Camera-type eye (tissue), 1 donor: ENCODE measurements around the gene FGF19.

DNA sequence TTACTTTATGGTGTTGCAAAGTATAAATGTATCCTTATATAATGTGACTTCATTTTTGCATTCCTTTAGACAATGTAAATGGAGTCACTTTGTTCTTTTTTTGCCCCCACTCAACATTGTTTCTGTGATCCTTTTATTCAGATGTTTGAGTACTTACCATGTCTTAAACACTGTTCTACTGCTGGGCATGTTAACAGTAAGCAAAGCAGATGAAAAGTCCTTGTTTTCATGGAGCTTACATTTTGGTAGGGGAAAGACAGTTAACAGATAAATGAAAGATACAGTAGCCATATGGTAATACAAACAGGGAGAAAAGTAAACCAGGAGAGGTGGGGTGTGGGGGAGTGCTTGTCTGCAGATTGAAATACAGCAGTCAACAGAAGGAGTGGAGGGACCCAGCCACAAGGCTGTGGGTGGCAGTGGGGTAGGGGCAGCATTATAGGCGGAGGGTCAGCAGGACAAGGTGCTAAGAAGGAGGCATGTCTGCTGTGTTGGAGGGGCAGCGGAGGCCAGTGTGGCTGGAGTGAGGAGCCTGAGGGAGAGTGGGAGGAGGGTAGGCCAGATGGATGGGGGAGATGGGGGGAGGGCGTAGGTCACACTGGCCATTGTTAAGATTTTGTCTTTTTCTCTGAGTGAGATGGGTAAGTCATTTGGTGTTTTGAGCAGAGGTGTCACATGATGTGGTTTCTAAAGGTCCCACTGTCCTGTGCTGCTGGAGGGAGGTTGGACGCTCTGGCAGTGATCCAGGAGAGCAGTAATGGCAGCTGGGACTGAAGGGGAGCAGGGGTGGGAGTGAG is 9.5 kb downstream of the PPP6R3 start:
- RAMPAGE, long total RNA, result no peak

DNA sequence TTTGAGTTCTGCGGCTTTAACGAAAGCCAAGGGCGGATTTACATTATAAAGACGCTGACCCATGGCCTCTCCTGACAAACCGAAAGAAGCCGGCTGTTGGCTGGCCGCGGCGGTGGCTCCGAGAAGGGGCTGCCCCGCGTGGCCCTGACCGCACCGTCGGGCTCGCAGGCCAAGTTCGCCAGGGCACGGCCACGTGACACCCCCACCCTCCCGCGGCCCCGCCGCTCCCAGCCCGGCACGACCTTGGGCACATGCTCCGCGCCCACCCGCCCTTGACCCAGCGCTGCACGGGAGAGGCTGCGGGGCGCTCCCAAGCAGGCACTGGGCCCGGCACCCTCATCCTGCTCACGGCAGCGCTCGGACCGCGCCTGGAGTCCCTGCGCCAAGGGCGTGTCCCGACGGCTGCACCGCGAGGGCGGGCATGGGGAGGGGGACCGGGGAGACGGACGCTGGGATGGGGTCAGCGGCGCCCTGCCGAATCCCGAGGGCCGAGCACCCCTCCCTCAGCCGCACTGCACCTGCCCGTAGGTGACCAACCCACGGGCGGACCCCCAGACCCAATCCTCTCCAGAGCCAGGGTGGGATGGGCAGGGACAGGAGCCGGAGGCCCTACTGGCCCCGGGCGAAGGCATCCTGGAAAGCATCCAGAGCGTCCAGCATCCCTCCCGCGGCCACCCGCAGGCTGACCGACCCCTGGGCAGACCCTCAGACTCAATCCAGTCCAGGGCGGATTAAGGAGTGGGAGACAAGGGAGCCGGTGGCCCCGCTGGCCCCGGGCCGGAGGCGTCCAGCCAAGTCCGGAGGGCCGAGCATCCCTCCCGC is 828 bp downstream of the CPT1A start:
- RAMPAGE, long total RNA, result no peak

GRCh38 chr11:68857329-68857670 is 15.6 kb upstream of the CPT1A start:
- RAMPAGE, long total RNA, result no peak

GRCh38 chr11:68914771-68915106 is 11.0 kb downstream of the IGHMBP2 start:
- RAMPAGE, long total RNA, result no peak

DNA sequence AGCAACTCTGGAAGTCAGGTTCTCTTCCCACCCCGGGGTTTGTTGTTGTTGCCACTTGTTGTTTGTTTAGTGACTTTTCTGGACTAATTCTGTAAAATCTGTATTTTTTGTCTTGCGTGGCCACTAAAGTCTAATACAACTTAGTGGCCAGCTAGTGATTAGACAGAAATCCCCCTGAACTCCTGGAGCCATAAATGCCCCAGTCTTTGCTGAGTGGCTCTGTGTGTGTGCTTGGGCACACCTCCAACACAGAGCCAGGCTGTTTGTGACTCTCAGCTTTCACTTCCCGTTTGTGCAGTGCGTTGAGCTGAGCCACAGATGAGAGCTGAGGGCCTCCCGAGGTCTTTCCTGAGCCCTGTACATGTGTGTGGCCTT is 23.5 kb downstream of the IGHMBP2 start:
- RAMPAGE, long total RNA, result no peak

DNA sequence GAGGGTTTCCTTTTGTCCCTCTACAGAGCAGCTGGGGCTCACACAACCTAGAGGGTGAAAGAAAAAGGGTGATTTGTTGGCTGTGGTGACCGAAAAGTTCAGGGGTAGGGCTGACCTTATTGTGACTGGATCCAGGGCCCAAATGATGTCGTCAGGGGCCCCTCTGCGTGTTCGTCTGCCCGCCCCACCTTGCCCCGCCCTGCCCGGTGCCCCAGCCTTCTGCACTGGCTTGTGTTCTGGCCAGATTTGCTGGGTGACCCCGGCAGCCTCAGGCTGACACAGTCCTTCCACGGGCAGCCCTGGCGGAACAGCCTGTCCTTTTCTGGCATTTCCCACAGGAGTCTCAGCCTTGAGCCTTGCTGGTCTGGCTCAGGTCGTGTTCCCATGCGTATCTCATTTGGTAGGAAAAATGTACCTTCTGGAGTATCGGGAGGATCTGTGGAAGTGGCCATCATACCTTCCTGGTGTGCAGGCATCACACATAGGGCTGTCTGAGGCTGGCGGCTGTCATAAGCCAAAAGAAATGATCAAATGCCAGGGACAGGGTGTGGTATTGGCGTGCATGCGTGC is 31.0 kb downstream of the IGHMBP2 start:
- RAMPAGE, long total RNA, result no peak

- RAMPAGE, long total RNA, result no peak
Observed at GRCh38 chr11:69010014-69010768, 2.9 kb downstream of the MRGPRF start.

GRCh38 chr11:69011914-69012828 is 875 bp downstream of the MRGPRF start:
- RAMPAGE, long total RNA, result no peak

- RAMPAGE, long total RNA, result no peak
Observed at GRCh38 chr11:69051494-69052228, 2.9 kb downstream of the TPCN2 start.

DNA sequence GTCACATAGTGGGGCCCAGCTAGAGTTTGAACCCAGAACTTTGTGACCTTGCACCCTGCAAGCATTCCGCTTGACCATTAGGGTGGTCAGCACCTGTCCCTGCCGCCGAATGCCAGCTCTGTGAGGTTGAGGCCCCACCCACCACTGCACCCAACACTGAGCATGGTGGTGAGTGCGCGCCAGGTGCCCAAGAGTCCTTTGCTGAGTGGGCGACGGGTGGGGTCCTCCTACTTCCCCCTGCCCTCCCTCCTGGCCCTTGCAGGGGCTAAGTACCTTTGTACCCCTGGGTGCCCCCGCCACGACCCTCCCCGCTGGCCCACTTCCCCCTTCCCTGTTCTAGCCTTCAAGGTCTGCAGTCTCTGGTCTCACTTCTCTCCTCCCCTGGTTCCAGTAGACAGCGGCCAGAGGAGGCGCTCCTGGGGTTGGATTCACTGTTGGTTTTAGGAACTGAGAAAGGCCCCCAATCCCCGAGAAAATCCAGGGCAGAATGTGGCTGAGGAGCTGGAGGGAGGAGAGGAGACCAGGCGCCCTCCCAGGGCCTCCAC is 32.2 kb upstream of the SMIM38 start:
- RAMPAGE, long total RNA, result no peak

DNA sequence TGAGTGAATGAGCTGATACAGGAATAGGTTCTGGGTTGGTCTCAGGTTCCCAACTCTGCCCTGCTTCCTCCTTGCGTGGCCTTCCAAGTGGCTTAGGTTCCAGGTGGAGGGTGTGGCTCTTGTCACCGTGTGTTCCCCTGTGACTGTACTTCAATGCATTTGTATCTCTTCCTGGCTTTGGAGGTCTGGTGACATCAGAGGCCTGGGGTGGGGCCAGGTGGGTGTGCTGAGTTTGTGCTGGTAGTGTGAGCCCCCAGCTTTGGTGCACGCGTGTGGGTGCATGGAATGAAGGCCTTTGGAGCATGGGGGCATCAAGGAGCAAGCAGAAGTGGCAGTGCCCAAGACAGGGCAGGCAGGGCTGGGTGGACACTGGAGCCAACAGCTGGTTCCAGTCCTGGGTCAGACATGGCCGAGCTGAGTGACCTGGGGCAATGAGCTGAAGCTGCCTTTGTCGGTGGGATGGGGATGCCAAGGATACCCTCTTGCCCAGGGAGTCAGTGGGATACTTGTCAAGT is 18.2 kb upstream of the SMIM38 start:
- RAMPAGE, long total RNA, result no peak

DNA sequence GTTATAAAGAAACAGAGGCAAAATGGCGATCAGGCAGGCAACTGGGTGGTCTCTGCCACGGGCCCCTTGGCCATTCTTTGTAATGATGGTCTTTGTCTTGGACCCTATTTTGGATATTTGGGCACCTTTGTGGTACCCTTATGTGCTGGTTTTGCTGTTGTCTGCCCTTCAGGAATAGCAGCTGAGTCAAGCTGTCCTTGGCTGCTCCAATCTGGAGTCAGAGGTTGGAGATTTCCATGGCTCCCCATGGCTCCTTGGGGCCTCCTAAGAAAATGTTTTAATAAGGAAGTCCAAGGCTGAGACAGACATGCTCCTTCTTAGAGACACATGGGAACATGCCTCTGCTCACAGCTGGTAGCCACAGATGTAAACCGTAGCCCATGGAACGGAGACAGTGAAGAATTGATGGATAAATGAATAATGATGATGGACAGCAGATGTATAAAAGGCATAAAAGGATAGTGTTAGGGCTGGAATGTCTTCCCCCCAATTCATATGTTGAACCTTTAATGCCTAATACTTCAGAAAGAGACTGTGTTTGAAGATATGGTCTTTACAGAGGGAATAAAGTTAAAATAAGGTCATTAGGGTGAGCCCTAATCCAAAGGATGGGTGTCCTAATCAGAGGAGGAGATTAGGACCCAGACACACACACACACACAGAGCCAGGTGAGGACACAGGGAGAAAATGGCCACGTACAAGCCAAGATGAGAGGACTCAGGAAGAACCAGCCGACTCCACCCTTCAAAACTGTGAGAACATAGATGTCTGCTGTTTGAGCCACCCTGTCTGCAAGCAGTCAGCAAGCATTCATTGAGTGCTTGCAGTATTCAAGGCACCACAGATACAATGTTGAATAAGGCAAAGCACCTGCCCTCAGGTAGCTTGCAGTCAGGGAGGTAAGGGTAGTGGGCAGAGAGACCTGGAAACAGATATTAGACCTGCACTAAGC is 5.8 kb downstream of the SMIM38 start:
- RAMPAGE, long total RNA, result no peak

DNA sequence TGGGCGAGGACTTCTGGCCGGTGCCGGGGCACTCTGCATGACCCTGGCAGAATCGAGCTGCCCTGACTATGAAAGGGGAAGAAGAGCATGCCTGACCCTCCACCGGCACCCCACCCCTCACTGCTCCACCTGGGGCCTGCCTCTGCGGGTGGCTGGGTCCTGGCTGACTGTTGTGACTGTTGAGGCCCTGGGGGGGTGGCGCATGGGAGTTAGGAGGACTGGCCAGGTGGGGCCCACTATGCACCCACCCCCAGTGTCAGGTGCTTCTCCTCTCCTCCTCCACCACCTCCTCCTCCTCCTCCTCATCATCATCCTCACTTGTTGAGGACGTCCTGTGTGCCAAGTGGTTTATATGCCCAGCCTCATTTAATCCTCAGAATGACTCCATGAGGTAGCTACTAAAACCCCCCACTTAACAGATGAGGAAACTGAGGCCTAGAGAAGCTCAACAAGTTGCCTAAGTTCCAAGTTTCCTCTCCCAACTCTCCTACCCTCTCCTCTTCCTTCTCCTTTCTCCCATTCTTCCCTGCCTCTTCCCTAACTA is 2.2 kb downstream of the MYEOV start:
- RAMPAGE, long total RNA, result no peak

DNA sequence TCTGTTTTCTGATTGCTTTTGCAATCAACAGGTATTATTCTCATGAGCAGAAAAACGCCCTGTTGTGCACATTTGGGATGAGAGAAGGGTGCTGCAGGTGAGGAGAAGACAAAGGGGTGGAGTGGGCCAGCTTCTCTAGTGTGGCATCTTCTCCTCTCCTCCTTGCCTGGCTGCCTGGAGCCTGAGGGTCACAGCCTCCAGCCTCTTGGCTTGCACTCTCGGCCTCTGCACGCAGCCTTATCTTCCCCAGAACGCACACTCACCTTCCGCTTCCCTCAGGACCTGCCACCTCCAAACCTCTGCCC is 161.6 kb upstream of the CCND1 start:
- RAMPAGE, long total RNA, result no peak

- RAMPAGE, long total RNA, result no peak
Observed at GRCh38 chr11:69483406-69483765, 157.6 kb upstream of the CCND1 start.

DNA sequence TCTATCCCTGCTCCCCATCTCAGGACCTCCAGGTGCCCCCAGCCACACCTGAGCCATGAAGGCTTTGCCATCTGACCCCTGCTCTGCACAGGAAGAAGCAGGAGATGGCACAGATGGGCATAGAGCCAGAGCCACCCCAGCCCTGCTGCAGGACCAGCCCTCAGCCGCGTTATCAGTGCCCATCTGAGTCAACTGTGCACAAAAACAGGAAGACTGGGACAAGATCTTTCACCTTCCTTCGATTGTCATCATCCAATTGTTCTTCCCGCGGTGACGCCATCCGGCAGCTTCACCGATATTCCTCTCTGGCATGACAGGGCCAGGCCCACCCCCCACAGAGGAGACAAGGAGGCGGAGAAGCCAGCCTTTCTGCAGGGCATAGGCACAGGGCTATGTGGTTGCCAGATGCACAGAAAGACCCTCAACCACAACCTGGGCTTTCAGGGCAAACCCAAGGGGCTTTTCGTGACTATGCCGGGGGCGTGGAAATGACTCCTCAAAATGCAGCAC is 146.5 kb upstream of the CCND1 start:
- RAMPAGE, long total RNA, result no peak

DNA sequence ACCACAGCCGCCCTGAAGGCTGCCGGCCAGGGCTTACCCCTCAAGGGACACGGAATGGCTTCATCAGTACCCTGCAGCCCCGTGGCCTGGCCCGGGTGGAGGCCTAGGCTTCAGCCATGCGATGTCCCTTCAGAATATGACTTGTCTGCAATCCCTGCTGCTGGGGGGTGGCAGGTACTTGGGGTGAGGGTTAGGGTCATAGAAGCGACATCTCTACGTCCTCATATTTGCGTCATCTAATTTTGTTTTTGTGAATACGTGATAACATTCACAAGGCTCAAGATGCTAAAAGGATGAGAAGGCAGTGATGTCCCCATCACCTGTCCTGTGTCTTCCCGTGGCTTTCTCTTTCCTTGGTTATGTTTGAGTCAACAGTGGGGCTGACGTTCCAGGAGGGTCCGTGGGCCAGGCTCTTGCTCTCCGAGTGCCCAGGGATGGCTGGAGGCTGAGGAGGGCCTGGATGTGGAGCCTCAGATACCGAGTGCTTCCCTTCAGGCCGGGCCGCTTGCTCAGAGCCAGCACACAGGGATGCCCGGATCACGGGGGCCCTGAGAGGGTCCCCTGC is 6.5 kb downstream of the CCND1 start:
- RAMPAGE, long total RNA, result no peak

DNA sequence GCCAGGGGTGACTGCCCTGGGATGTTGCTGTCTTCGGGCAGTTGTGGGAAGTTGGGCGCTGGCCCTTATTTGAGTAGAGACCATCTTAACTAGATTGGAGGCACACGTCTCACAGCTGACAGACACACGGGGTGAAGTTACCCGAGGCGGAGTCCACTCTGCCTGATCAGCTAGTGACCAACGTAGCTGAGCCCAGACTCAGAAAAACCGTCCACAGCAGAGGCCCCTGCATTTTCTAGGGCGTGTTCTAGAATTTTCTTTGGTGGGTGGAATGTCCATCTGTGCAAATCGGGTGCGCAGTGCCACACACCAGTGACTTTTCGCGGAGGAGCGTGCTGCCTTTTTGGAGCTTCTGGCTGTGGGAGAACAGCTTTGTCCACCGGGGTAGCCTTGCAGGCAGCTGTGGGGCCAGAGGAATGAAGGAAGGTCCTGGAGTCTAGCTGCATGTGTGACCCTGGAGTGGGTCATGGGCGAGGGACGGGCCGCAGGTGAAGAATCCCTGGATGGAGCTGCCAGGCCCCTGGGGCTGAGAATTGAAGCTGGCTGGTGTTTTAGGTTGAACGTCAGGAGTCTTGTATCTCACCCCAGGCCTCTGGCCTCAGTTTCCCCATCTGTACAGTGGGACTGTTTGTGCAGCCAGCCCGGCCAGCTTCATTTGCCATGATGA is 8.5 kb downstream of the CCND1 start:
- RAMPAGE, long total RNA, result no peak

DNA sequence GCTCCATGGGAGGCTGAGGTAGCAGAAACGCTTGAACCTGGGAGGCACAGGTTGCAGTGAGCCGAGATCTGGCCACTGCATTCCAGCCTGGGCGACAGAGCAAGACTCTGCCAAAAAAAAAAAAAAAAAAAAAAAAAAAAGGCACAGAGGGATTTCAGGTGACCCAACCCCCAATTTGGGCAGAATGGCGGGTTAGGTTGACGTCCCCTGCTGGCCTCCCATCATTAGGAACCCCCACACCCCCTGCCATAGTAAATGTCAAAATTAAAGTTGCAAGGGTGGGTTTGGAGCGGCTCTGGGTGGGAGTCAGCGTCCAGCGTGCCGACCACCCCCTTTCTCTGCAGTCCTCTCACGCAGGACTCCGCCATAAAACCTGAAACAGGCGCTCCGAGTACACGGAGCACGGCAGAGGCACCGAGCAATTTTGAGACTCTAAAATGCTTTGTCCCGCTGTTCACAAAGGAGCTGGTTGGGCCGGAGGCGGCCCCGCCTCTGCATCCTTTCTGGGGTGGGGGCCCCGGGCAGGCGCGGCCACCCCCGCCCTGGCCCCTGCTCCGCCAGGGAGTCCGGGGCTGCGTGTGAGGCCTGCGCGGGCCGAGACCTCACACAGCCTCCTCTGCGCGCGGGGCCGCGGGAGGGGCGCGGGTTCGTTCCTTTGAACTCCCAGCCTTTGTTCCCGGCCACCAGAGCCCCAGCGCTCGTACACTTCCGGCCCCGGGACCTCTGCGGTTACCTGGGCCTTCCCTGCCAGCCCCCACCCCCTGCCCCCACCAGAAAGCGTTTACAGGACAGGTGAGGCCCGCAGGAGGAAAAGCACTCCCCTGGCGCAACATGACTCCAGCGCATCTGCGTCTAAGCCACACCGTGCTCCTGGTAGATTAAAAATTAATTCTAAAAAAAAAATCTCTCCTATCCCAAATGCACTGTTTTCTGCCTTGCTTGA is 1.7 kb downstream of the FGF19 start:
- RAMPAGE, long total RNA, result no peak

DNA sequence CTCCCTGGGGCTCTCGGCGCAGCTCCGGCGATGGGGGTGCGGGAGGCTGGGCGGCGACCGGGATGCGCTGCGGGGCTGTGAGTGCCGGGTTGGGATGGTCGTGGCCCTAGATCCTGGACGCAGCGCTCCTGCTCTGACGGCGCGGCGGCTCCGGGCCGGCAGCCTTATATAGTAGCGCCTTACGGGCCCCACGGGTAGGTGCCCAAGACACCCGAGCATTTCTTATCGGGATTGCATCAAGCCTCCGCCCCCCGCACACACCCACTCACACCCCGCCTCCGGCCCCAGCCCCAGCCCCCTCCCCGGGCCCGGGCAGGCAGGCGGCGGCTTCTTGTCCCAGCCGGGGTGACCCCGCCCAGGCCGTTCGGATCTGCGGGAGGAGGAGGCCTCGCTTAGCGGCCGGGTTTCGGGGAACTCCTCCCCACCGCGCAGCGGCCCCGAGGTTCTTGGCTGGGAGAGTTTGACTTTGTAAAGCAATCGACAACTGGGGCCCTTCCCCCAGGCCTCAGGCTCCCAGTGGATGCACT is at the start of gene FGF19:
FGF19 (minus strand) TSS at position 141 of the 527 bp plus-strand sequence.
- RAMPAGE, long total RNA, result no peak